Placental epithelial cell (primary cell): ENCODE measurements around a stretch of chr2.

GRCh38 chr2:24720309-24720855, 72.8 kb downstream of the PTRHD1 start:
- CAGE, long polyA plus RNA = no peak

DNA sequence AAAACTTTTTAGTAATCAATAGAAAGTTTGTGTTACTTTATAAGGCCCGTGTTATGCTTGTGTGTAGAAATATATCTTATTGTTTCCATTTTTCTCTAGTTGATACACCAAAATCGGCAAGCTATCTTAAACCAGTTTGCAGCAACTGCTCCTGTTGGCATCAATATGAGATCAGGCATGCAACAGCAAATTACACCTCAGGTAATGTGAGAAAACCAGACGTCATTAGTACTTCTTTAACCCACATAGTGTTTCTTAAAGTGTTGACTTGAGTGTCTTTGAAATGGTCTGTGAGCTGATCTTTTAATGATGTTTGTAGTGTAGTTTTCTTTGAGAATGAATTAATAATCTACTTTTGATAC, 53.9 kb downstream of the PTRHD1 start:
- CAGE, long polyA plus RNA = no peak

GRCh38 chr2:24749069-24749627, 44.0 kb downstream of the PTRHD1 start:
- CAGE, long polyA plus RNA = no peak

GRCh38 chr2:24819527-24820347, 26.5 kb downstream of the CENPO start:
- CAGE, long polyA plus RNA = no peak

GRCh38 chr2:24916942-24917582, 3.0 kb downstream of the ADCY3 start:
- CAGE, long polyA plus RNA = no peak

DNA sequence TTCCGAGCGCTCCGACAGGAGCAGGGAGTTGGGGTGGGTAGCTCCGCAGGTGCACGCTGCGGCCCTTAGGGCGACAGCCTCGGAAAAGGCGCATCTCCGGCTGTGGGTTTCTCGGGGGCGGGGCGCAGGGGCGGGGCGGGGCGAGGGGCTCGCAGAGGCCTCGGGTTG, 139 bp upstream of the EFR3B start:
- CAGE, long polyA plus RNA = no peak

- CAGE, long polyA plus RNA = no peak
Measured at GRCh38 chr2:25077947-25078900, 36.3 kb downstream of the EFR3B start.

DNA sequence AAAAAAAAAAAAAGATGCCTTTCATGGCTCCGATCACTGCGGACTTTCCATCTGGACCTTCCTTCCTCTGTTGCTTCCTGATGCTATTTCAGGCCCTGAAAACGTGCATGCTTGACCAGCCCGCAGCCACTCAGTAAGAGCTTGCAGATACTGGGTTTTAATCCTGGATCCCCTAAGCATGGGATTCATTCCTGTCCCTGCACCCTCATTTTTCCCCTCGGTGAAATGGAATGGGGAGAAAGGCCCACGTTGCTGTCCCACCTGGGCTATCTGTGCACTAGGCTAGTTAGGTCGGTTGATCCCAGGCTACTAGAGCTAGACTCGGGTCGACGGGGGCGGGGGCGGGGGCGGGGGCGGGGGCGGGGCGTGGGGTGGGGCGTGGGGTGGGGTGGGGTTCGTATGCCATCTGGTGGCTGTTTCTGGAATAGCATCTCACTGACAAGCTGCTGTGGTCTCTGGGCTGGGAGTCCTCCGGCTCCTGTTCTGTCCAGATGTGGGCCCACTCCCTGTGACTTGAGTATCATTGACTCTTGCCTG, 39.3 kb downstream of the POMC start:
- CAGE, long polyA plus RNA = no peak

- CAGE, long polyA plus RNA = no peak
Measured at GRCh38 chr2:25253105-25253396, 84.7 kb upstream of the POMC start.

- CAGE, long polyA plus RNA = no peak
Measured at GRCh38 chr2:25285785-25286412, 55.8 kb downstream of the DNMT3A start.

- CAGE, long polyA plus RNA = no peak
Measured at GRCh38 chr2:25322605-25323506, 18.9 kb downstream of the DNMT3A start.

GRCh38 chr2:25340093-25340972, 1.4 kb downstream of the DNMT3A start:
- CAGE, long polyA plus RNA = no peak

DNA sequence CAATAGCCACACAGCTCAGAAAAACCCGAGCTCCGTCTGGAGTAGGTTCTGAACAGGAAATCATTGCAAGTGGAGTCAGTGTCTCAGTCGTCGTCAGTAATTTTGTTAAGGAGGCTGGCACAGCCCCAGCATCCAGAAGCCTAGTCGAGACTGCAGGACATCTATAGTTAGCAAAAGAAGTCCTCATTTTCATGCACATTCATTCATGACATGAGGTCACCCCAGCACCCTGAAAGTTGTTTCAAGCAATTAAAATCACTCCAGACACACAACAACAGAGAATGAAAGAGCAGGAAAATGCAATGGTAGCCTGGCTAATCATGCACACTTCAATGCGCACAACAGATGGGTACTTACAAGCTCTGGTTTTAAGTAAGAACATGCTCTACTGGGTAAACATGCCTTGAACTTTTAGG, 77.2 kb upstream of the DNMT3A start:
- CAGE, long polyA plus RNA = no peak

GRCh38 chr2:25582508-25582707, 91.0 kb downstream of the DTNB start:
- CAGE, long polyA plus RNA = no peak

GRCh38 chr2:25658444-25658929, 14.9 kb downstream of the DTNB start:
- CAGE, long polyA plus RNA = no peak

- CAGE, long polyA plus RNA = no peak
Measured at GRCh38 chr2:26032926-26033924, 659 bp upstream of the RAB10 start.

GRCh38 chr2:26035210-26035907, 1.5 kb downstream of the RAB10 start:
- CAGE, long polyA plus RNA = no peak

- CAGE, long polyA plus RNA = no peak
Measured at GRCh38 chr2:26072731-26073187, 38.9 kb downstream of the RAB10 start.

- CAGE, long polyA plus RNA = no peak
Measured at GRCh38 chr2:26127020-26127272, 45.9 kb upstream of the GAREM2 start.

DNA sequence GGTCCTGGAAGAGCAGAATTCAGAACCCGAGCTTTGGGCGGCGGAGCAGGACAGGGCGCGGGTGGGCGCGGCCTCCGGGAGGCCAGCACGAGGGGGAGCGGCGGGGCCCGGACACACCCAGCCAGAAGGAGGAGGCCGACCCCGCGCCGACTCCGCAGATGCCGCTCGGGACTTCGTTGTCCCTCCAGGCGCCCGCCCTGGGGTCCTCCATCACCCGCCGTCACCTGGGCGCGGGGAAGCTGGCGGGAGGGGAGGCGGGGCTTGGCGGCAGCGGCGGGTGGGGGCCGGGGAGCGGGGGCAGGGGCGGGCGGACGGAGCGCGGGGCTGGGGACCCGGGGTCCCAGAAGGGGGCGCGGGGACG, 387 bp upstream of the GAREM2 start:
- CAGE, long polyA plus RNA = no peak